Pericardium (tissue), 1 donor: Measurements from ENCODE around the genes PLOD2, PLSCR5, CP and TM4SF4.

DNA sequence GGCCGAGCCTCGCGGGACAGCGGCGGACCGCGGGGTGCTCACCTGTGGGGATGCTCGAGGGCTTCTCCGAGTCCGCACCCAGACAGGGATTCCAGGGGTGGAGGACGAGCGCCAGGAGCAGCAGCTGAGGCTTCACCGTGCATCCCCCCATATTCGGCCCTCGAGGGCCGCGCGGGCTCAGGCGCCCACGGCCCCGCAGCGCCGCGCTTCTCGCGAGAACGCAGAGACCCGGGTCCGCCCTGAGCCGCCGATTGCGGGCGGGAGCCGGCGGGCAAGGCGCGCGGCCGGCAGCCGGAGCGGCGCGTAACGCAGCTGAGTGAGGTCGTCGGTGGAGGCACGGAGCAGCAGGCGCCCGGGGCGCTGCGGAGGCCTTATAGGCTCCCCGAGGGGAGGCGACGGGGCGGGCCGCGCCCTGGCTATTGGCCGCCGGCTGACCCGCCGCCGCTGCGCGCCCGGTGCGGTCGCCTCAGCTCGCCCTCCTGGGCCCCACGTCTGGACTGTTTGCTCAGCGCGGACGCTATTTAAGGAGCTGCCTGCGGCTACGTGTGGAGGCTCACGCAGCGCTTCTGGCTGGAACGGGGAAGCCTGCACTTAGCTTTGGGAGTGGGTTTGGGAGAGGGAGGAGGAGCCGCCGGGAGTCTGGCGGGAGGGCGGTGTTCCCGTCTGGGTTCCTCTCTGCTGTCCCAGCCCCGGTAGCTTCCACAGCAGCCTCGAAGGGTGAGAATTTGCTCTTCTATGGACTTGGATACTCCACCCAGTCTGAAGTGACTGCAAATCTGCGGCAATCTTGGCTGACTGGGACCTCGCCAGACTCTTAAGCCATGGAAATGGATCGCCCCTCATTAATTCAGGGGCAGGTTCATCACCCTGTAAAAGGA is at the start of gene PLOD2:
Gene PLOD2, minus strand, starts transcription at position 346 of the 878 bp plus-strand sequence.
- RRBS = 2% methylated on average over 32 of the region's 87 CpGs

- RRBS = no CpG with 5 or more reads among the region's 6 CpGs
Measured at GRCh38 chr3:146199608-146200294, 38.8 kb upstream of the PLOD2 start.

DNA sequence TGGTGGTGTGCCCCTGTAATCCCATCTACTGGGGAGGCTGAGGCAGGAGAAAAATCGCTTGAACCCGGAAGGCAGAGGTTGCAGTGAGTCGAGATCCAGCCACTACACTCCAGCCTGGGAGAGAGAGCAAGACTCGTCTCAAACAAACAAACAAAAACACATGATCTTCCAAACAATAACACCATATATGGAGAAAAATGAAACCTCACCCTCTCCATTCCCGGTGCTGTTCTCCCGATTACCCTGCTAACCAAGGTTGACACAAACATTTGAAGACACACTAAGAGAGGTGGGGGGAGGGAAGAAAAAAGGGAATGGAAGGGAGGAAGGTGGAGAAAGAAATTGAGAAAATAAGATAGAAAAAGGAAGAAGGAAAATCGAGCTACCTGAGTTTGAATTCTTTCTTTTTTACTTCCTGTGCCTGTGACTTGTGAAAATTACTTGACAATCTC is 1.1 kb upstream of the PLSCR2 start:
- RRBS = no CpG with 5 or more reads among the region's 7 CpGs

GRCh38 chr3:146518009-146518629 is 26.3 kb downstream of the PLSCR1 start:
- RRBS = no CpG with 5 or more reads among the region's 2 CpGs

- RRBS = no CpG with 5 or more reads among the region's 3 CpGs
Measured at GRCh38 chr3:146605132-146605467, at the start of gene PLSCR5. Gene PLSCR5, minus strand, starts transcription at chr3:146605346.

GRCh38 chr3:146625100-146625490 is 19.9 kb upstream of the PLSCR5 start:
- RRBS = no CpG with 5 or more reads among the region's 1 CpG

DNA sequence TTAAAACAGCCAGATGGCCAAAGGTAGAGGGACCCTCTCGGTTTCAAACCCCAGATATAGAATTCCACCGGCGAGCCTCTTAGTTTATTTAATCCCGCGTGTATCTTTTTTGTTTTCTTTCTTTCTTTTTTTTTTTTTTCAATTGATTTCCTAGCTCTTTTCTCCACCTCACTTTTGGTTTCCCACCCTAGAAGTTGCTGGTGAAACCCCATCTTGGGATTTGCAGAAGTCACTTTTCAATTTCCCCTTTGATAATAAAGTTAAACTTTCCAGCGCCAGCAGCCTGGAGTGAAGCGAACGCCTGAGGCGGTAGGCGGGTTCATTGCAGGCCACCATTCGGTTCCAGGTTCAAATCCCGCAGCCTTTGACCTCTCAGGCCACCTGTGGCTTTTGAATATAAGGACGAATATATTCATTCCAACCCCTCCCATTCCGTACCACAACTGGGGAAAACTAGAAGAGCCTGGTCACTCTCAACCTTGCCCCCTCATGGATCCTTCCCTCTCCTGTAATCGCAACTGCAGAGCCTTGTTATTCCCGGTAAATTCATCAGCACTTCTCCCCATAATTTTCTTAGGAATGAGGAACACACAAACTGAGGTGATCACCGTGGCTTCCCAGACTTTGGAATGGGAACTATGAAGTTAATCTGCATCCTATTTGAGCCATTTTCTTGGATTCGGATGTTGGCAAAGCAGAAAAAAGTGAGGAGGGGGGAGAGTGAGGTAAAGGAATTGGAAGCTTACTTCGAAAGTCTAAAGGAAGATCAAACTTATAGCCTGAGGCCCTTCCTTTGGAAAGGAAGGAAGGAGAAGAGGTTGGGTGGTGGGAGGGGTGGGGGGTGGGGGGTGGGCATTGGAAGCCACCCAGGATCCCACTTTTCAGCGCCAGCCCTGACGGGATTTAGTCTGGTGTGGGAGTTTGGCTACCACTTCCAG is 35.2 kb downstream of the ZIC4 start:
- RRBS = no CpG with 5 or more reads among the region's 21 CpGs

DNA sequence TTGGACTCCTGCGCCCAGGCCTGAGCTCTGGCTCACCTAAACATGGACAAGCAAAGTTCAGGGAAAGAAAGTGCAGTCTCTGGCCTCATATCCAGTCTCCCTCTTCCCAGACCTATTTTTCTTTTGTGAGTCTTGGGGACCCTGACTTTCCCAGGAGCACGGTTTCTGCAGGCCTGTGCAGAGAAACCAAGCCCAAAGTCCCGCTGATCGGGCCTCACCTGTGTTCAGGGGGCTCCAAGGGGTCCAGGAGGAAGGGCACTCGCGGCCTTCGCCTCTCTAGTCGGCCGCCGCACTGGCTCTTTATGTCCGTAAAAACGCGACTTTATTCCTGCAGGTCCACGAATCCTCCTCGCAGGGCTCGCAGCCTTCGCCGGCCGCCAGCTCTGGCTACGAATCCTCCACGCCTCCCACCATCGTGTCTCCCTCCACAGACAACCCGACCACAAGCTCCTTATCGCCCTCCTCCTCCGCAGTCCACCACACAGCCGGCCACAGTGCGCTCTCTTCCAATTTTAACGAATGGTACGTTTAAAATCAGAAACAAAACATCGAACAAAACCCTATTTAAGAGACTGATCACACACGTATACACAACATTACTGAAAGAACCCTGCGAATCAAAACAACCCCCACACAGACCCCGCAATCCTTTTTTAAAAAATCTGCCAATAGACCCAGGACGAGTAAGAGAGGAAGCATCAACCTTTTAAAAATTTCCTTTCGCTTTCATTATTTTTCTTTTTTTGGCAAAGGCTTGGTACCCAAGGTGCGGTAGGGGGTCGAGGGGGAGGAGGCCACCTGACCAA is 4.1 kb downstream of the ZIC1 start:
- RRBS = no CpG with 5 or more reads among the region's 37 CpGs

DNA sequence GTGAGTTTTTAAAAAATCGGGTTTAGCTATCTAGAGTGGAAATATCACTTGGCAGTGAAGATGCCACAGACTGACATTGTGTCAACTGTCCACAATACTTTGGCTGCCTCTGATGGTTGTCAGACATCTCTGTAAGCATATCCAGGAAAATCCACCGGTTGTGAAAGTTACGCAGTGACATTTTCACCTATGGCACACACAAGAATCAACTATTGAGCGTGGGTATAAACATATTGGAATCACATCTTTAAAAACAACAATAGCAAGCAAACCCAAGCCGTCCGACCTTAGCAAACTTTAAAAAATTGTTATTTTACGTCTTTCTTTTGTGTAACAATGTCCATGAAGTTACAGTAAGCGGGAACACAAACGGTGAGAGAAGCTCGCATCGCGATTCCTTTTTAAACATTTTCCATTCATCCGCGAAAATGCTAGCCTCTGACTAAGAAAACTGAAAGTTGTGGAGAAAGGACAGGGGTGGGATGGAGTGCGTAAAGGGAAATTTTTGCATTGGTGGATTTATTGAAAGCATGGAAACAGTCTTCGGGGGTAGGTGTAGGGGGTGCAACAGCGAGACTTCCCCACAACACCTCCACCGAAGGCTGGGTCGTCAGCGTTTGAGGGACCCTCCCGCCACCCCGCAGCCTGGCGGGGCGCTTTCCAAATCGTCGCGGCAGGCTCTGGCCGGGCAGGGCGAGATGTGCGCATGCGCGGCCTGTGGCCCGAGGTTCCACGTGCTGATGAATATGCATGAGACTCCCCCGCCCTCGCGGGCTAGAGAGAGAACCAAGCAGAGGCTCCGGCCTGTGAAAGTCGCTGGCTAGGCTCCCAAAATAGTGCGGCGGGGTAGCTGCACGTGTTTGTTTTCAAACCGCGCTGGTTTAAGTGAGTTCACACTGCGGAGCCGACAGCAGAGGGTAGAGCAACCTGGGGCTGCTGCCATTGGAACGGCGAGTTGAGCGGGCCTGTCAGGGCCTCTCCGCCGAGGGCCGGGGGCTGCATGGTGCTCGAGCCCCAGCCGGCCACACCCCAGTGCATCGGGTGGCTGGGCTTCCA is 9.7 kb downstream of the ZIC1 start:
- RRBS = 3% methylated on average over 4 of the region's 55 CpGs

GRCh38 chr3:147732340-147732594 is 323.1 kb downstream of the ZIC1 start:
- RRBS = no CpG with 5 or more reads among the region's 2 CpGs

- RRBS = no CpG with 5 or more reads among the region's 1 CpG
Measured at GRCh38 chr3:148712261-148712707, 14.6 kb downstream of the AGTR1 start.

DNA sequence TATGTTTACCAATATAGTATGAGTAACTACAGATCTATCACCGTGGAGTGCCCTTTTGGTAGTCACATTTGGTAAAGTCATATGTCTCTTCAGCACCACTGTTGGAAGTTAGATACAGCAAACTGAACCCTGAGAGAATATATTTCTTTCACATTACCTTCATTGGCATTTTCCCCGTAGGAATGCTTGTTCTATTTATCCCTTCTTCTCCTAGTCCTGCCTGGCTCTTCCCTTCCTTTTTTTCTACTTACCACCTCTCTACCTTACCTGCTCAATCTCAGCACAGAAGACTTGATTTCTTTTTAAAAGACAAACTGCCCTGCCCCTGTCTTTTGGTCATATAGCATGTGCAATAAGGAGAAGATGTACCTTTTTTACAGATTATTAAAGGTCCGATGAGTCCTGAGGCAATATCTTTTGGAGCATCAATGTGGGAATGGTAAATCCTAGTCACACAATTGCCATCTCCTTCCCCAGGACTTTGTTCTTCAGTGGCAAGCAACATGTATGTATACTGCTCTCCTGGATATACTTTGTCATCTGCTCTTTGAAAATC is 11.8 kb downstream of the CP start:
- RRBS = no CpG with 5 or more reads among the region's 3 CpGs

- RRBS = no CpG with 5 or more reads among the region's 6 CpGs
Measured at GRCh38 chr3:149221637-149222285, at the start of gene CP. Gene CP, minus strand, starts transcription at chr3:149221829.

- RRBS = no CpG with 5 or more reads among the region's 9 CpGs
Measured at GRCh38 chr3:149224781-149225589, 3.4 kb upstream of the CP start.

- RRBS = no CpG with 5 or more reads among the region's 5 CpGs
Measured at GRCh38 chr3:149339784-149340257, 6.4 kb upstream of the TM4SF18 start.

DNA sequence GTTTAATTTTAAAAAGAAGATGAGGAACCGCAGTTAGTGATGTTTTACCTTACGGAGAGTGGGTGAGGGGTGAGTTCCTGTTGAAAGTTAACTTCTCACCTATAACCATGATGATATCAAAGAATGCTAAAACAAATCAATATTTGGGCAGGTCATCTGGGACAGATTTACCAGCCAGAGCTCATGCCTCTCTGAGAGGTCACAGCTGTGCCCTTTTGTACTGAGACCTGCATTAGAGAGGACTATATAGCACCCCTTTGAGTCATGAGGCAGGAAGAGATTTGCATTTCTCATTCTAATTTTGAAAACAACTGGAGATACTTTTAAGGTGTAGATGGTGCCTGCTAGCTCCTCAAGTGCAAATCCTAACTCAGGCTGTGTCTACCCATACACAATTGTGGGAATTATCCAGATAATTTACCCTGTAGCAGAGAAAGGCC is 6.0 kb upstream of the TM4SF4 start:
- RRBS = no CpG with 5 or more reads among the region's 2 CpGs

- RRBS = no CpG with 5 or more reads among the region's 3 CpGs
Measured at GRCh38 chr3:149473758-149474146, 745 bp upstream of the TM4SF4 start.

- RRBS = no CpG with 5 or more reads among the region's 6 CpGs
Measured at GRCh38 chr3:149474361-149474975, at the start of gene TM4SF4. Gene TM4SF4, plus strand, starts transcription at chr3:149474697.

DNA sequence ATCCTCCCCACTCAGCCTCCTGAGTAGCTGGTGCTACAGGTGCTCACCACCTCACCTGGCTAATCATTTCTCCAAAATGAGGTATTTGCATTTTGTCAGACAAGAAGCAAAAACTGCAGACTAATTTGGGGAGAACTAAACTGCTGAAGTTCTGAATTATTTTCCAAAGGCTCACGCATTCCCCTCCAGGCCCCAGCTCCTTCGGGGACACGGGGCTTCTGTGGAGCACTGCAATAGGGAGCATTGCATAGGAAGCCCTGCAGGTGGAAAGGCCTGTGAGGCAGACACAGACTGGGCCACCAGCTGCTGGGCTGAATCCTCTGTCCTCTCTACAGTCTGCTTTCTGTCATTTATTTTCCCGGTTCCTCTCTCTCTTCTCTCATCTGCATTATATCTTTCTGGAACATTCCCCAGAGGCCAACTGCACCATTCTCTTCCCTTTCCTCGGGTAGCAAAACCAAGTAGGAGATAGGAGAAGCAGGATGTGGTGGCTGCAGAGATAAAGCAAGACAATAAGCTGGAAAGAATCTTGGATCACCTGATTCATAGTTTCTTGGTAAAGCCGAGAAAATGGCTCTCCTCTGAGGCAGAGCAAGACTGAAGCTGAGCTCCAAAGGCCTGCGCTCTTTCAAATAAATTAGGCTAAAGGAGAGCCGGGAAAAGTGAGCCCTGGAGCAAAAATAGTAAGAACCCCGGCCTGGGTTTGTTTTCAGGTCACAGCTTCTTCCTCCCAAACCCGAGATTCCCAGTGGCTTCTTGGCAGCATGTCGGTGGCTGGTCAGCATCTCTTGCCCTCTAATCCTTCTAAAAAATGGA is 5.2 kb downstream of the TM4SF4 start:
- RRBS = no CpG with 5 or more reads among the region's 11 CpGs

DNA sequence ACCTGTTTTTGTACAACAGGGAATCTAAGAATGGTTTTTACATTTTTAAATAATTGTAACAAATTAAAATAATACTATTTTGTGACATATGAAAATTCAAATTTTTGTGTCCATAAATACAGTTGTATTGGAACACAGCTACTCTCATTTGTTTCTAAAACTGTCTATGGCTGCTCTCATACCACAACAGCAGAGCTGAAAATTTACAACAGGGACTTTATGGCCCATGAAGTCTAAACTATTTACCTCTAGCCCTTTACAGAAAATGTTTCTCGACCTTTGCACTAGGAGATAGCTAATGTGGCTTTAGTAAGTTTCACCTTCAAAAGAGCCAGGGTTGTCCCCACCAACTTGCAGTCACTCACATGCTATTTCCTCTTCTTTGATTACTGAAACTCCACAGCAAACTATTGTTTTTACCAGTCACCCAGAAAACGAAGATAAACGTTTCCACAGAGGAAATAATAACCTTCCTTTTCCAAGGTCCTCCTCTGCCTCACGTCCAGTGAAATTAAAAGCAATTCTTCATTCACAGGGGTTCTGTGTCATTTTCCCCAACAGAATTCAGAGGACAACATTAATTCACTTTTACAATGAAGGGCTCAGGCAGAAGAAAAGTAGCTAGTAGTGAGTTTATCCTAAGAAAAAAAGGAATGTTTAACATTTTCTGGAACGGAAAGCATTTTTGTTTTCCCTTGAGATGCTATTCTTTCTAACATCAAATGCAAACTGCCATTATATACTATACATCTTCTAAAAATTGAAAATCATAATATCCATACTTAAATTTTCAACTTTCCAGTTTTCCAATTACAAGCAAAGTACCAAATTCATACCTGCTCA is 48.2 kb downstream of the WWTR1 start:
- RRBS = no CpG with 5 or more reads among the region's 5 CpGs